AG04449 (cell line): ENCODE measurements around the gene ADAM10.

DNA sequence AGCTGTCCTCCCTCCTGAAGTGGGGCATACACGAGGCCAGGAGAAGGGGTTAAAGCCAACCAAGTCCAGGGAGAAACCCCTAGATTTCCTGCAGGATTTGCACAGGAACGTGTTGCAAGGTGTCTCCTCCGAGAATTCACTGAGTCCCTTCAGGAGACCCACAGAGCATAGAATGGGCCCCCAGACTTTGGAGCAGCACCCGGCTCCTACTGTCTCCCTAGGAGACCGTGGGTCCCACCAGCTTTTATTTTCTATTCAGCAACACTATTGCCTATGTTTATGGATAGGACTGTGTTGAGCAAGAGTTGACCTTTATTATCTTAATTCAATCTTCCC is 100.6 kb upstream of the LIPC start:
- RRBS, result no CpG with 5 or more reads among the region's 5 CpGs

DNA sequence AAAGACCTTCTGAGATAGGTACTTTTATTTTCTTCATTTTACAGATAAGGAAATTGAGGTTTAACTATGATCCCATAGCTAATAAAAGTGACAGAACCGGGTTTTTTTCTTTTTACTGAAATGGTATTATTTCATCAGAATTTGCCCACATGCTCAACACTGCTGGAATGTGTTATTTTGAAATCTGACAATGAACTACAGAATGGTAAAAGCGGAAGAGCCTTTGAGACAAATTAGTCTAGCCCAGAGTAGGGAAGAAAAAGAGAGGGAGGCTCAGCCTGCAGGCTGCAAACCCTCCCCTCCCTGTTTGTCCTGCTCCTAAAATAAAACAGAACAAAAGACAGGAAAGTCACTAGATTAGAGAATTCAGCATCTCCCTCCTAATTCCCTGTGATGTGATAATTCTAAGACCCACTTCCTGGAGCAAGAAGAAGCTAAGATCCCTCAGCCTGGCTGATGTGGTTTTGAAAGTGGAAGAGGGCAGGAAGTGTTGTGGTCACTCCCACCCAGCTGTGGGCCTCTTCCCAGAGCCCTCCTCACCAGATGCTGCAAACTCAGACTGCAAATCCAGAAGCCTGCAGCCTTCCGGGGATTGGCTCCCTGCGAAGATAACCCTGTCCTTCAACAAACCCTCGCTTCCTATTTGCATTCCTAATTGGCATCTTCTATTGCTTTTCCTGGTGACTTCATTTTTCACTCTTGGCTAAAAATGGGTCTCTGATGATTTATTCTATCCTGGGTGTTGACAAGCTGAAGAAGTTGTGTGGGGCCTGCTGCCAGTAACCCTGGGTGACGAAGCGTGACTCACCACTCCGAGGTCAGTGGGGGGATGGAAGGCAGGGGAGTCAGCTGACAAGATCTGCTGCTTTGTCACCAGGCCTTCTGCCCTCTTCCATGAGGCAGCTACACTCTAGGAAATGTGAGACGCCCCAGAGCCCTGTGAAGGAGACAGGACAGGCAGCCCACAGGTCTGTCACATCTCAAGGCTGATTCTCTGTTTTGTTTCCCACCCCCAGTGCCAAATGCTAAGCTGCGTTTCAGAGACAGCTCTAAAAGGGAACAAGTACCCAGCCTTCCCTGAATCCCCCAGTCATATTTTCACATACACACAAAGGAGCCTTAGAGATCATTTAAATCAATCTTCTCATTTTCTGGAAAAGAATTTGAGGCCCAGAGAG is 99.9 kb upstream of the LIPC start:
- RRBS, result no CpG with 5 or more reads among the region's 10 CpGs

GRCh38 chr15:58440085-58440675 is 8.4 kb downstream of the LIPC start:
- RRBS, result no CpG with 5 or more reads among the region's 6 CpGs

- RRBS, result no CpG with 5 or more reads among the region's 15 CpGs
Observed at GRCh38 chr15:58467082-58467656, 35.4 kb downstream of the LIPC start.

- RRBS, result 76% methylated on average over 6 of the region's 18 CpGs
Observed at GRCh38 chr15:58490399-58490927, 58.7 kb downstream of the LIPC start.

GRCh38 chr15:58574458-58575110 is 142.8 kb downstream of the LIPC start:
- RRBS, result no CpG with 5 or more reads among the region's 6 CpGs

DNA sequence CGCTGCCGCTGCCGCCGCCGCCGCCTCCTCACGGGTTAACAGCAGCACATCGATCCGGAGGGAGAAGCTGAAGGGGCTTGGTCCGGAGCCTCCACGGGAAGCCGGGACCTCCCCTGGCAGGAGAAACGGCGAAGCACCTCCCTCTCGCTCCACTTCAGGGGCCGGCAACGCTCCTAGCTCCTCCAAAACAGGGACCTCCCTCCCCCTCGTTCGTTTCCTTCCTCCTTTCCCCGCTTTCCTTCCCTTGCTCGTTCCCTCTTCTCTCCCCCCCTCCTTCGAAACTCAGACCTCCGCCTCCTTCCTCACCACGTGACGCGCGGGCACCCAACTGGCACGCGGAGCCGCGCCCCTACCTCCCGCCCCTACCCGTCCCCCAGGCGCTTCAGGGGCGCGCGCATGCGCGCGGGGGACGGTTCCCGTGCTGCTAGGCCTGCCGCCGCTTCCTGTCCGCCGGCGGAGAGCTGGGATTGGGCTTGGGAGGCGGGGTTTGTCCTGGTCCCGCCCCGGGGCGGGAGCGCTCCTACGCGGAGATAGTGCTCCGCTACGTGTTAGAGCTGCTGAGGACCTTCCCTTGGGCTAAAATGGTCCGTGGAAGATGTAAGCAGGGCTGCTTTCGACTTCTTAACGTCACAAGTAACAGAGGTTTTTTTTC is at the start of gene ADAM10:
TSS of gene ADAM10 (minus strand) at position 169 of the 652 bp plus-strand sequence.
- RRBS, result 3% methylated on average over 10 of the region's 59 CpGs

DNA sequence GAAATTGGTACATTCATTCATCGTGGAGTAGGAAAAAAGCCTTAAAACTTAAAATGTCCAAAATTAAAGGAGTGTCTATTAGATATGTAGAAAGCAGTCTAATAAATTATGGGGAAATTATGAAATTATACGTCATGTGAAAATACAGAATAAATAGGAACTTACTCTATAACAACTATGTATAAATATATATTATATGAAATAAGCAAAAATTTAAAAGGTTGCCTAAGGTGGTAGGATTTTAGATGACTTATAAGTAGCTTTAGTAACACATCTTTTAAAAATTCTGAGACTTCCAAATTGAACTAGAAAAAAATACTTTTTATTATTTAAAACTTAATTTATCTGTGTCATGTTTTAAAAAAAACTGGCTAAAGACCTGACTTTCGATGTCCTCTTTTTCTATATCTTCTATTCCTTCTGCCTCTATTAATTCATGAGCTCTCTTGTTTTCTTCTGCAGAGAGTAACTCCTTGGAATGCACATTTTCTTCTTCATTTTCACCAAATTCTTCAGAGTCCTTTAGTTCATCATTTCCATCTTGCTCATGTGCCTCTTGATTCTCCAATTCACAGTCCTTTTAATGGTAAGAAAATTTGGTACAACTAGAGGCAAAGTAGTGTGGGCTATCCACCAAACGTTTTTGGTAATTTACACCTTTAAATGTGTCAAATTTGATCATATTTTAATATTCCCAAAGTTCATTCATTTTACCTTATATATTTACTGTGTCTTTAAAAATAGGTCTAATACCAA is 20.2 kb downstream of the SLTM start:
- RRBS, result no CpG with 5 or more reads among the region's 4 CpGs

DNA sequence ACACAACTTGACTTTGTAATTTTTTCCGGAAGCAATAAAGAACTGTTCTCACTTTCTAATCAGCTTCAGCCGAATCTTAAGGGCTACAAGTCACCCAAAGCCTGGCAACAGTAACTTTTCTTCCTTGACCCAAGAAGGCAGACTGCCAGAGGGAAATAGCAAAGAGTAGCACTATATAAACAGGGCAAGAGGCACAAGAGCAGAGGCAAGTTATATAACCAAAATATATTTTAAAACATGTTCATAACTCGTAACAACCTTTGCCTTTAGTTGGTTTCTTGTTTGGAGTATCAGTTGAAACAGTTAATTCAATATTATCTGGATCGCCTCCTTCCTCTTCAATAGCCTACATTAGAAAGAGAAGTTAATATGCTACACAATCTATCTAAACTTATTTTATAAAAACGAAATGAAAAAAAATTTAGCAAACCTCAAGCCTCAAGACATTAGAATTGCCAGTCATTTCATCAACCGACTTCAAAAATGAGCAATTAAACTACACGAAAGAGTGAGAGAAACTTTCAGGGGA is 1.3 kb downstream of the SLTM start:
- RRBS, result no CpG with 5 or more reads among the region's 7 CpGs

GRCh38 chr15:59189317-59190019 is 17.2 kb upstream of the LDHAL6B start:
- RRBS, result no CpG with 5 or more reads among the region's 12 CpGs

DNA sequence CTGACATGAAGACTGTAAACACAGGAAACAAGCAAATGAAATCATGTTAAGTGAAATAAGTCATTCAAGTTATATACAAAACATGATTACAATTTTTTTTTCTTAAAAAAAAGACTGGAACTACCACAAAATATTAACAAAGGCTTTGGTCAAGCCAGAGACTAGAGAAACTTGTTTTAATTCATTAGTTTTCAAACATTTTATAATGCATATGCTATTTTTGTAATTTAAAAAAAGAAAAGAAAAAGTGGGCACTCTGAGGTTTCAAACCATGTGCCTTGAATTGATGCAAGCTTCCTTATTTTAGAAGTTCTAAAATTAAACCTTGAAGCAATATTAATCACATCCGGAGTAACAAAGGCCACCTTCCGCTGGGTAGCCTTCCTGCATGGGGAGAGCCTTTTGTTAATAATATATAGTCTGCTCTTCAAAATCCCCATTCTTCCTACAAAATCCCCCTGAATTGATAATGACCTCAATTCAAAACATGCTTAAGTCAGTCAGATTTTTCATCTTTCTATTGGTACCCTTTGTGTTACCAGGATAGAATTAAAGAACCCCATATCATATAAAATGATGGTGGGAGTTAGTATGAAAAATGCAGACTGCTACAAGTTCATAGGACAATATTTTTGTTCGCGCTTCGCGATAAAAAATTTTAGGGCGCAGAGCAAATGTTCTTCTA is 30.5 kb downstream of the LDHAL6B start:
- RRBS, result no CpG with 5 or more reads among the region's 7 CpGs

DNA sequence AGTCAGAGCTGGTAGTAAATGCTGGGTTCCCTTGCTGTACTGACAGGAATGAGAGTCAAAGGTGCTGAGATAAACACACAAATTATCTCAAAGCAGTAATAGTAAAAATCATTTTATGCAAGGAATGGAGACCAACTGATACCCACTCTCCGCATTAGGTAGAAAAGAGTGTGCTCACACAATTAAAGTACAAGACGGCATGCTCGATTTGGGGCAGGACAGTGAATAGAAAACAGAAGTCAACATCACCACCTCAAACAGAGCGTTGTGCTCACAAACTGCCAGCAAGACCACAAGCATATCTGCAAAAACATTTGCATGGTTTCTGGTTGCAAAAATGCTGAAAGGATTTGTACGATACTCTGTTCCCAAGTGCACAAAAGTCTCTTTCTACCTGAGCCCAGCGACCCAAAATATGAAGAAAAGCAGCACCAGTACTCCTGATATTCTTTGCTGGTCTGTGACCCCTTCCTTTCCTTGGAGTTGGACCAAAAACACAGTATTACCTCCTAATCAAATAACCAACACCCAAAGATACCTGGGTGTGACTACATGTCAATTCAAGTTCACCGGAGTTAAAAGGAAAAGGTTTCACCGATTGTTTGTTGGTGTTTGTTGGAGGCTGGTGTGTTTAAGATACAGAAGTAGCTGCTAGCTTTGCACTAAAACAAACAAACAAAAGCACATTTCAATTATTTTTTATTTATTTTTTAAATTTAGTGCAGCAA is 81.7 kb downstream of the MYO1E start:
- RRBS, result no CpG with 5 or more reads among the region's 8 CpGs

GRCh38 chr15:59343661-59344352 is 28.9 kb downstream of the MYO1E start:
- RRBS, result no CpG with 5 or more reads among the region's 6 CpGs

DNA sequence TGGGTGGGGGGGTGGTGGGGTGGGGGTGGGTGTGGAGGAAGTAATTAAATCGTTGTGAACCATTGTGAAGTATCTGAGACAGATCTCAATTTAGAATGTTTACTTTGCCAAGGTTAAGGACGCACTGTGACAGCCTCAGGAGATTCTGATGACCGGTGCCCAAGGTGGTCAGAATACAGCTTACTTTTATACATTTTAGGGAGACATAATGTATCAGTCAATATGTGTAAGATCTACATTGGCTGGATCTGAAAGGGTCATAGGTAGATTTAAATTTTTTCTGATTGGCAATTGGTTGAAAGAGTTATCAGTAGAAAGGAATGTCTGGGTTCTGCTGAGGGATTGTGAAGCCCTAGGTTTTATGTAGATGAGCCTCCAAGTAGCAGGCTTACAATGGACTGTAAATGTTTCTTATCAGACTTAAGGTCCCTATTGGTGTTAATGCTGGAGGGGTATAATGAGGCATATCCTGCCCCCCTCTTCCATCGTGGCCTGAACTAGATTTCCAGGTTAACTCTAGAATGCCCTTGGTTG is 61.9 kb upstream of the GCNT3 start:
- RRBS, result no CpG with 5 or more reads among the region's 4 CpGs

DNA sequence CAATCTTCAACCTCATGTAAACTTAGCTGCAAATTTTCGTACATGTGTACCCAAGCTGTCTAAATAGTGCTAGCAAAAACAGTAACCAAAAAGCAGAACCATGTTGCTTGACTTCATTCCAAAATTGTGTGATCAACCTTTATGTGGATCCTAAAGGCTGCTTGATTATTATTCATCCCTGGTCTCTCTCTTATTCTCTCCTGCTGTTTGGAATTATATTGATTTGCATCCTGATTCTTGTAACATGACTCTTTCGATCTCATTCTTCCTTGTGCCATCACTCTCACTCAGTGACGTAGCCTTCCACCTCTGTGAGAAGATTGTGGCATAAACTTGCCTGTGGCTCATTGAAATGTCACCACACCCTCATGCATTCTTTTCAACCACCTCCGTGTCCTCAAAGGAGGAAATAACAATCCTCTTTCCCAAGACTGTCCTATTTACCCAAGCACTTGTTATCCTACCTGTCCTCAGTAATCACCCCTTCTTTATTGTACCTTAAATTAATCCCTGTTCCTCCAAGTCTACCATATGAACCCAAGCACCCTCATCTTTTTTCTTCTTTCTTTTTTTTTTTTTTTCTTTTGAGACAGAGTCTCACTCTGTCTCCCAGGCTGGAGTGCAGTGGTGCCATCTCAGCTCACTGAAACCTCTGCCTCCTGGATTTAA is 41.2 kb upstream of the GCNT3 start:
- RRBS, result no CpG with 5 or more reads among the region's 4 CpGs

DNA sequence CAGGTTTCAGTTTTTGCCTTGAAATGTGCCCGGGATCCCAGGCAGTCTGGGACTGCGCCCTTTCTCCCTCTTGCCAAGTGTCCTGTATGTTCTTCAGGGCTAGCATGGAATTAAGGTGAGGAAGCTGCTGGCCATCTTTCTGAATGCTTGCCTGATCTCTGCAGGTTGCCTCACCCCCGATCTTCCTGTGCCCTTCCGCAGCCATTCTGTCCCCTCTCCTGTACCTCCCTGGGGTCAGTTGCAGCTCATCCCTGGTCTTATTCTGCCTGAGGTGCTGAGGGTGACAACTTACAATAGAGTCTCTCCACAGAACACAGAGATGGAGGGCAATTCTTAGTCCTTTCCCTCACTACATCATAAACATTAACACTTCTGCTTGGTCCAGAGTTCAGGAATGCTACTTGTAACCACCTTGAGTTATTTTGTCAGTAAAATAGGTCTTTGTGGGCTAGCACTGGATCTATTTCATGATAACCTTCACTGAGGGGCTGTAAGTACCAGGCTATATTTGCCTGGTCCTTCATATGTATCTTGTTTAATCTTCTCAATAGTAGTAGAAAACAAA is 1.1 kb downstream of the GCNT3 start:
- RRBS, result no CpG with 5 or more reads among the region's 4 CpGs

- RRBS, result no CpG with 5 or more reads among the region's 7 CpGs
Observed at GRCh38 chr15:59614913-59615559, 3.5 kb downstream of the GCNT3 start.

DNA sequence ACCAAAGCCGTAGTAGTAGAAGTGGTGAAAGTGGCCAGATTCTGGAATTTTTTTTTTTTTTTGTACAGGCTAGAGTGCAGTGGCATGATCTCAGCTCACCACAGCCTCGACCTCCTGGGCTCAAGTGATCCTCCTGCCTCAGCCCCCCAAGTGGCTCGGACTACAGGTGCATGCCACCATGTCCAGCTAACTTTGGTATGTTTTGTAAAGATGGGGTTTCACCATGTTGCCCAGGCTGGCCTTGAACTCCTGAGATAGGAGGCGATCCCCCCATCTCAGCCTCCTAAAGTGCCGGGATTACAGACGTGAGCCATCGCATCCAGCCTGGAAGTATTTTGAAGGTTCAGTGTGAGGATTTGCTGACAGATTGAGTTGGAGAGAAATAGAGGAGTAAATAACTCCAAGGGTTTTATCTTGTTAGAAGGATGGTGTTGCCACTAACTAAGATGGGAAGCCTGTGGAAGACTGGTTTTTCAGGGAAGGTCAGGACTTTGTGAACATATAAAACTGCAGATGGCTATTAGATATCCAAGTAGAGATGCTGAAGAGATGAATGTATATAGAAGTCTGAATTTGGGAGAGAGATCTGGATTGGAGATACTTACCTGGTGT is 14.2 kb downstream of the GCNT3 start:
- RRBS, result no CpG with 5 or more reads among the region's 7 CpGs

DNA sequence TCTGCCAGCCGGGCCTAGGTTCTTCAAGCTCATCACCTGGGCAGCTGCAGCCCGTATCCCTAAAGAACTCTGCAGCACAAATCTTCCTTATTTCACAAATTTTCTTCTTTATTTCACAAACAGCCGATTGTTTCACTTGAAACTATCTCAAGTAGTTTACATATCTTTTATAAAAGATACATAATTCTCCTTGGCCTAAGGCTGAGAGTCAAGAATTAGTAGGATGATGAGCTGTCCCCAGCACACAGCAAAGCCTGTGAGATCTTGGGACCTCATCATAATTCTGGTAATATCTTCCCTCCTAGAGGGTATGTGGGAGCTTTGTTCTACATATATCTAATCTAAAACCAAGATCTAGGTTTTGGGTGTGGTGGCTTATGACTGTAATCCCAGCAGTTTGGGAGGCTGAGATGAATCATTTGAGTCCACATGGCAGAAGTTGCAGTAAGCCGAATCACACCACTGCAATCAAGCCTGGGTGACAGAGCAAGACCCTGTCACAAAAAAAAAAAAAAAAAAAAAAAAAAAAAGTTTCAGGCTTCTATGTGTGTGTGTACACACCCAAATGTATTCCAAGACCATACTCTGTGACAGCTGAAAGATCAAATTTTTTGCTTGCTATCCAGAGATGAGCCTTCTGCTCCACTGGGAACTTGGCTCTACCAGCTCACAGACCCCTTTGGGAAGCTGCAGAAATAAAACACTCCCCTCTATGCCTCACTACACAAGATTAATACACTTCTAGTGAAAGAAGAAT is 35.1 kb downstream of the ANXA2 start:
- RRBS, result no CpG with 5 or more reads among the region's 4 CpGs

DNA sequence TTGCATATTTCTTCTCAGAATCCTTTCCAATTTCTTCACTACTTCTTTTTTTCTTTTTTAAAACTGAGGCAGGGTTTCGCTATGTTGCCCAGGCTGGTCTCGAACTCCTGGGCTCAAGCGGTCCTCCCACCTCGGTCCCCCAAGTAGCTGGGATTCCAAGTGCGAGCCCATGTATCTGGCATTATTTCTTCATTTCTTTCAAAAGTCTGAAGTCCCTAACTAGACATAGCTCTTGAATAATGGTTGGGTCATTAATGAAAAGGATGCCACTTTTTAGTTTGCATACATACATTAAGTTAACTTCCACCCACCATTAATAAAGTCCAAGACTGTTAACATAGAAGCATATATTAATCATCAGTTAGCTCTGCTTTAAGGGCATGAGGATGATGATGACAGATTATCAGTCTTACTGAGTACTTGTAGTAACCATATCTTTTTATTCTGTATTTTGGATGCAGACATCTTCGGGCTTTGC is 39.1 kb upstream of the ICE2 start:
- RRBS, result no CpG with 5 or more reads among the region's 6 CpGs